ENCODE measurements around a stretch of chr2.

DNA sequence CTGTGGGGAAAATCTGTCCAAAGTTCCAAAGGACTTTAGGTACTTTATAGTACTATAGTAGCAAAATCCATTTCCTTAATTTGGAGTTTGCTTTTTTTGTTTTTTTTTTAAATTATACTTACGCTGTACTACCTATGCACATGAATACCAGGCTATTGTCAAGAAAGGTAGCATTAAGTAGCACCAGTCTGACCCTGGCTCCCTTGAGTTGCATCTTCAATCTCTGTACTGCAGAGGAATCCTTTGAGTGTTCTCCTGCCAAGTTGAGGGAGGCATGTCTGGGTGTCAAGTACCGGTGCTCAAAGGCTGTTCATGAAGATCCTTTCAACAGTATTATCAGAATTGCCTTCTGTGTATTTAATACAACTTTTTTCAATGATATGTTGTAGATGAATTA lies 165.3 kb upstream of the THUMPD2 start:
- PRO-cap: no peak

GRCh38 chr2:40367290-40368091 lies 84.4 kb downstream of the SLC8A1 start:
- PRO-cap: no peak

GRCh38 chr2:40534582-40535202 lies 82.8 kb upstream of the SLC8A1 start:
- PRO-cap: no peak

DNA sequence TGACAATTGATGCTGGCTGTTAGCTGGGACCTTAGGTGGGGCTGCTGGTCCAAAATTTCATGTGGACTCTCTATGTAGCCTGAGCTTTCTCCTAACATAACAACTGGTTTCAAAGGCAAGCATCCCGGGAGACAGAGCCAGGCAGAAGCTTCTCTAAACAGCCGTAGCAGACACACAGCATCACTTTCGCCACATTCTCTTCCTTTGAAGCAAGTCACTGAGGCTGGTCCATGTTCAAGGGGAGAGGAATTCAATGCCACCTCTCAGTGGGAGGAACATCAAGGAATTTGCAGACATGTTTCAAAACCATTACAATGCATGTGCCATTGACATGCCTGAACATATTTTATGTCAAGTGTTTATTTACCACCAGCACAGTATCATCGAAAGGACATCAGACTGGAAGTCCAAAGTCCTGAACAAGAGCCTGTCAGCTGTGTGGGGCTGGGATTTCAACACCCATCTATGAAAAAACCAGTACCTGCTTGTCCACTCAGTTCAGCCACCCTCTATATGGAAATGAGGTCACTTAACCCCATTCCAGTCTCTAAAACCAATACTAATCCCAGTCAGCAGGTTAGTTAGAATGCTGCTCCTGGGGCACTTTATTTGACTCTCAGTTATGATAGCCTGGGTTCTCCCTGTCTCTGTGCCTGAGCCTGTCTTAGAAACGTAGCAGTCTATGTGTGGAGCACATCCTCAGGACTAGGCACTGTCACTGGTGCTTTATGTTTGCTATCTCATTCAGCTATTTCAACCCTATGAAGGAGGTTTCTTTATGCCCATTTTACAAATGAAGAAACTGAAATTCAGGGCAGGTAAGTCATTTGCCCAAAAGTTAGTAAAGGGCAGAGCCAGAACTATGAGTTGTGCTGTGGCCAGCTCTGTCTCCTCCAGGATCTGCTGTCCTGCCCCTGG lies 152.7 kb upstream of the PKDCC start:
- PRO-cap: no peak

- PRO-cap: no peak
Measured at GRCh38 chr2:42045366-42045790, 2.4 kb upstream of the PKDCC start.

DNA sequence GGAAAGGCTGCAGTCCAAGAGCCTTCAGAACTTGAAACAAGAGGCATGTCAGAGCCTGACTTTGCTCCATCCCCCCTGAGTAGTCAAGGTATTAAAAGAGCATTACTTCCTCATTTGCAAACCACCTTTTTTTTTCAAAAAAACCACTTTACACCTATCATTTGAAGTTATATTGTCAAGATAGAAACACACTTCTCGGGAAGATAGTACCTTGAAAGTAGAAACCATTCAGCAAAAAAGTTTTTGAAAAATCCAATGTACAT lies 41.7 kb upstream of the EML4 start:
- PRO-cap: no peak

DNA sequence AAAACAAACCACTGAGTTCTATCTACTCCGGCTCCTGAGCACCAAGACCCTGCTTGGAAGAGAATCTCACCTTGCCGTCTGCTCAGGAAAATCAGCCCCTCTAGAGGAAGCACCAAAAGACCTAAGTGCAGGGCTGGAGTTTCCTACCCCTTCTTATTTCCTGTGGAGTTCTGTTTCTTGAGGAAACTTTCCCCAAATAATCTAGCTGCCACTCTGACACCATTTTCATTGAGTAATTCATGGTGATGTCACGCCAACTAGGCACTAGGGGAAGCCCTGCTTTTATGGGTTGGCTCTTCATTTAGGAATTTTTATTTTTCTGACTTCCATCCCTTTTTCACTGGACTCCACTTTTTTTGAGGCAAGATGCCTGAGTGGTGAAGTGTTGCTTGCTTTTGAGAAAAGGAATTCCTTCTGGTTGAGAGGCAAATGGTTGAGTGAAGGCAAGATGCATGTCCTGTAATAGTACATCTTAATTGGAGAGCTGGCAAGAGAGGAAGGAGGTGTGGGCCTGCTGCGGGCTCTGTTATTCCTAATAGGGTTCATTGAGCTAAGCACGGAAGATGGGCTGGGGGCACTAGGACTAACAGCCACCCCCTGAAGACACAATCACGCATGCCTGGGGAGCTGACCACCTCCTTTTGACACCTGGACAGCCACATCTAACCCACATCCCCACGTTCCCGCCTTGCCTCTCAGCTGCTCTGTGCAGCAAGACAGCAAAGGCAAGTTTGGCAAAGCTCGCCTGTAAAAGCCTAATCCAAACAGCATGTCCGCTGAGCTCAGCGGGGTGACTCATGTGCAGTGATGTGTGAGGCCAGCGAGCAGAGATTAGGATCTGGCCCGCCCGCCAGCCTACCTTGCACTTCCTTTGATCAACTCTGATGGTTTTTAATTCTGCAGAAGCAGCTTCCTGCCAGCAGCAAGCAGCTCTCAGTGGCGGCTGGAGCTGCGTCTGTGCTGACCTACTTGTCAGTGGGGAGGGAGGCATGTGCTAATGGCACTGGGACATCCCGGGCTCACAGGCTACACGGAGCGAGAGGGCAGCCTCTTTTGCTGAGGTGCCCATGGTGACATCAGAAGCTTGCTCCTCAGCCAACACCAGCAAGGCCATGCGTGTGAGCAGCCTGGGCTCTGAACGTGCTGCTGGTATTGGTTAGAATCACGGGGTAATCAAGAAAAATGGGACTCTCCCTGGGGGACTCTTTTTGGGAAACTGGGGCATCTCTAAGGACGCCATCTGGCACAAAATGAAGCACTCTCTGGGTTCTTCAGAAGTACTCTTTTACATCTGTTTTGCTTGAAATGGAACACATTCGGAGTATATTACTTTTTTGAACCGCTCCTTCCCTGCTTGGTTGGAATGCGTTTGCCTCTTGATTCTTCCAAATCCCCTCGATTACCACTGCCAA lies 36.3 kb upstream of the EML4 start:
- PRO-cap: bidirectional peak, plus-strand start at position 936 of the sequence, minus-strand start at position 718 of the sequence

DNA sequence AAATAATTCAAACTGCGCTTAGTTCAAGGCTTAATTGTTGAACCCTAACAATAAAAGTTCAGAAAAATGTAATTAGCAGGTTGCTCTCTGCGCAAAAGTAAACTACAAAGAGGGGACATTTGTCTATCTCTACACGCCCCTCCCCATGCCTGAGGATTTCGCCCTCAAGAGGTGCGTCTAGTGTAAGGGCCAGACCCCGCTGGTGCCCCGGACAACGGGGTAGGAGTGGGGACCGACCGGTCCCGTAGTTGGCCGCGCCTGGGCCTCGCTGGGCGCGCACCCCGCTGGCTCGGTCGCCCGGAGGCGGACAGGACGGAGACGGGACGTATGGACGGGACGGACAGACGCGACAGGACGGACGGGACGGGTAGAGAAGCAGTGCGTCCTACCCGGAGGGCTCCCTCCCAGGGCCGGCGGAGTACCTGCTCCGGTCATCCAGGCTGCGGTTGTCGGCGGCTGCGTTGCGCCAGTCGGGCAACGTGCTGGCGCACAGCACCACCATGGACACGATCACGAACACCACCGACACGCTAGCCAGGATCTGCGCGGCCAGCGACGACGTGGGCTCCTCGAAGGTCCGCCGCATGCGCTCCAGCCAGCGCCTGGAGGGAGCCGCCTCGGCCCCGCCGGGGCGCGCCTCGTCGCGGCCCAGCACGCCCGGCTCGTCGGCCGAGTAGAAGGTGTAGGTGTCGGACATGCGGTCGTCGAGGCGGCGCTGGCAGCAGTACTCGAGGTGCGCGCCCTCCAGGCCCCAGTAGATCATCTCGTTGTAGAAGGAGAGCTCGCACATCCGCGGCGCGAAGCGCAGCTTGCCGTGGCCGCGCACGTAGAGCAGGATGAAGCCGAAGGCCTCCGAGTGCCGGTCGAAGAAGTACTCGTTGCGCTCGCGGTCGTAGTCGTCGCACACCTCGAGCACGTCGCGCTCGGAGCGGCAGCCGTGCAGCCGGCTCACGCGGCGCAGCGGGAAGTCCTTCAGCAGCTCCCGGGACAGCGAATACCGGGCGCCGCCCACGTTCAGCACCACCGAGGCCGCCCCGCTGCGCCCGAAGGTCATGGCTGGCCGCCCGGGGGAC lies 998 bp downstream of the KCNG3 start:
- PRO-cap: no peak

- PRO-cap: no peak
Measured at GRCh38 chr2:42637379-42637578, 68.8 kb downstream of the MTA3 start.

DNA sequence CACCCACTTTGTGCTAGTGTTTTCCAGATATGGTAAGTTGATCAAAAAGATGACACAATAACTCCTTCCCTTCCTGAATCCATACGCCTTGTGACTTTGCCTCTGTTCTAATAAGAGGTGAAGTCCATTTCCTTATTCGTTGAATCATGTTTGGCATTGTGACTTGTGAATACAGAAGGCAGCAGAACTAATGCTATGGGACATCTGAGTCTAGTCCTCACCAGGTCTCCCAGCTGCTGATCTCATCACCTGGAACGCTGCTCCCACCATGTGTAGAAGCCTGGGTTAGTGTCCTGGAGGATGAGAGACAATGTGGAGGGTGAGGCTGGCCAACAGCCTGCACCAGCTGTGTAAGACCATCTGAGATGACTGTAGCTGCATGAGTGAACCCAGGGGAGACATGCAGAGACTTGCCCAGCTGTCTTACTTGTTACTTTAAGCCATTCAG lies 3.4 kb upstream of the HAAO start:
- PRO-cap: no peak

GRCh38 chr2:42809764-42810345 lies 17.5 kb upstream of the HAAO start:
- PRO-cap: bidirectional peak, plus-strand start at chr2:42810305, minus-strand start at chr2:42810125

GRCh38 chr2:42896988-42897413 lies 104.6 kb upstream of the HAAO start:
- PRO-cap: no peak

- PRO-cap: no peak
Measured at GRCh38 chr2:42906423-42907552, 114.4 kb upstream of the HAAO start.

GRCh38 chr2:42917233-42917757 lies 124.9 kb upstream of the HAAO start:
- PRO-cap: unidirectional peak, minus-strand start at chr2:42917505

GRCh38 chr2:42959329-42959970 lies 167.1 kb upstream of the HAAO start:
- PRO-cap: no peak

GRCh38 chr2:42962037-42962444 lies 169.7 kb upstream of the HAAO start:
- PRO-cap: bidirectional peak, plus-strand start at chr2:42962276, minus-strand start at chr2:42962157

- PRO-cap: no peak
Measured at GRCh38 chr2:42967914-42968145, 175.4 kb upstream of the HAAO start.

DNA sequence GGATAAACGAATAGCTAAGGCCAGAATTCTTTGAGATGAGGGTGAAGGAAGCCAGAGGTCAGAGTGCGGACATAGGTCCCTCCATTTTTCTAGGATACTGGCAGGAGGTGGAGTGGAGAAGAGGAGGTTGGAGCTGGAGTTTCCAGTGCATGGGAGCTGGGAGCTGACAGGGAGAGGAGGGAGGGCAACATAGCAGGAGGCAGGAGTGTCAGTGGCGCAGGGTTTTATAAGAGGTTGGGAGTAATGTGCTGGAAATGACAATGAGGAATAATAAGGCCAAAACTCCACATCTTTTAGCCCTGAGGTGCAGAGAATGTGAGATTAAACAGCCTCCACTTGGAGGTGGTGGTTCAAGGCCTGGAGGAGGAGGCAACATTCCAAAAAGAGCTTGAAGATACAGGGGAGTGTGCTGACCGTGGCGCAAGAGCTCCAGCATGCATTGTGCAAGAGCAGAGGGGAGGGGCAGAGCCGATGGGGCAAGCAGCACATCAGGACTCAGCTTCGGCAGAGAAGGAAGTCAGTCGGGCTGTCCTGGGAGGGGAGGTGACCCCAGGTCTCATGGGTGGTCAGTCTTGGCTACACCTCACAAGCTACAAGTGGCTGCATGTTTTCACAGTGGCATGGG lies 208.3 kb downstream of the ZFP36L2 start:
- PRO-cap: no peak

DNA sequence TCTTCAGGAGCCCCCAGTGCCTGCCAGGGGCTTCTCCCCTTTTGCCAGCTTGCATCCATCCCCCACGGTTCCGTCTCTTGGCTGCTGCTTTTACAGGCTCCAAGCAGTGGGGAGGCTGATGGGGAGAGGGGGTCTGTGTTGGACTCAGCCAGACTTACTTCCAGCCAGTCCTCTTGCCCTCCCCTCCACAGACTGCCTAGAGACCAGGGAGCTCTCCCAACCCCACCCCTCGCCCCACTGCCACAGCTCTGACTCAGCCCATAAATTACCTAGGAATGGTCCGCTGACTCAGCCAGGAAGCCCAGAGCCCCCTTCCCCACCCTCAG lies 184.7 kb downstream of the ZFP36L2 start:
- PRO-cap: unidirectional peak, minus-strand start at position 194 of the sequence

- PRO-cap: no peak
Measured at GRCh38 chr2:43073187-43073895, 153.1 kb downstream of the ZFP36L2 start.

All from vermiform appendix (tissue), 1 donor.